Measurements from ENCODE around the genes ZEB2 and LYPD6B.

DNA sequence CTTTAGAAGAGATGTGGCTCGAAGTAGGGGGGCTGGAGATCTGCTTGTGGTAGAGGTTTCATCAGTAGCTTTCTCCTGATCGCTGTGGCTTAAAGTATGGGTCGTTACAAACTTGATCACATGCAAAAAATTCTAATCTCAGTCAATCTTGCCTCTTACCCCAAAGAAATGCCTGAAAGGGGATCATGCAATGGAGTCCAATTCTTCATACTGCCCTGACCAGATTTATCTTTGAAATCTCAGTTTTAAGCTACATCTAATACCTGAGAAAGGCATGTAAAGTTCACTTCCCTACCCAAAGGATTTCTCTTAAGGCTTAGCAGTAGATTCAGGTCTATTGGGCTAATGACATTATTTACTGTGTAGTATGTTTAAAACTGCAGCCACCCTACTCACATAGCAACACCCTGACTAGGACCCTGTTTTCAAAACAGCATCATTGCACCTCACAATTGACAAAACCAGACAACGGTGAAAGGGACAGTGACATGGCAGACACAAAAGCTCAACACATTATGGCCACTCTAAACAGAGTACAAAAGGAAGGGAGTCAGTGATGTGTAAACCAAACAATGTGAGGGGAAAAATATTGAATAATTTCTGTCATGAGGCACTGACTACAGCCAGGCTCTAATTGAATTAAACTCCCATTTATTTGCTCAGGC, 81.3 kb downstream of the ZEB2 start:
- PRO-cap, result no peak

- PRO-cap, result no peak
Measured at GRCh38 chr2:144484012-144484470, 35.9 kb downstream of the ZEB2 start.

DNA sequence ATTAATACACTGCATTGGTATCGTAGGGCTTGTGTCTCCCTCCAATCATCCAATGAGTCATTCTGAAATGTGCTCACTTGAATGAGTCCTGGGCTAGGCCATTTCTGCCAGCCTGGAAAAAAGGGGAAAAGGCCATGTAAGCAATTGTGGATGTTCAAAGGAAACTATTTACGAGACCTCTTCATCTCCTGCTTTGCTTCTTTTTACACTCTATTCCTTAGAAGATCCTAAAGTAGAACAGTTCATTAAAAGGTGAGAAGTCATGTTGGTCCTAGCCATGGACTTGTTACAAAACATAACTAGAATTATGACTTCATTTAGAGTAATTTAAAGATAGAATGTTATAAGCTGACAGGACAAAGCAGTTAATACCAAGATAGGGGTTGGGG, 18.7 kb downstream of the ZEB2 start:
- PRO-cap, result no peak

DNA sequence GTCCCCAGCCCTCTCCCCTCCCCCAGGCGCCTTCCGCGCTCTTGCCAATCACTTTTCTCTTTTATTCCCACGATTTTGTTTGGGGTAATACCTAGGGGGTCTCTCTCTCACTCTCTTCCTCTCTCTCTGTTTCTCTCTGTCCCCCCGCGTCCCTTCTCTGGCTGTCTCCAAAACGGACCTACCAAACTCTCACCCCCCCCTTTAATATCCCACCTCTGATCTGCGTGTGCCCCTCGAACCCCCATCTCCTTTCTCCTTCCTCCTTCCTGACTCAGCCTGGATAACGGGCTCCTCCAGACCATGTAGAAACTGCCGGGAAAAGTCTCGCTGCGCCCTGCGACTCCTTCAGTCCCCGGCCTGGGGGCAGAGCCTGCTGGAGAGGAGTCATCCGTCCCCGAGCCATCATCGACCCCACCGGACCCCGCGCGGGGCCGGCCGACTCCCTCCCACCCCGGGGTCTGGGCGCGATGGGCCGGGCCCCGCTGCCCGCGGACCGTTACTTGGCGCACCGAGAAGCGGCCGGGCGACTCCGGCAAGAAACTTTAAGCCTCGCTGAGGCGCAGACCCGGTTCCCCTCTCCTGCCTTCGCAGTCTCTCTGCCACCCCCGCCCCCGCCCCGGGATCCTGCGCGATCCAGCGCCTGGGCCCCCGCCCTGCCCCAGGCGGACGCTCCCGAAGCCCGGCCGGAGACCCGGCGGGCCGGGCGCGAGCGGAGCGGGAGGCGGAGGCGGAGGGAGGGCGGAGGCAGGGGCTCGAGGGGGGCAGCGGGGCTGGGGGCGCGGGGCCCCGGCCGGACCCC, 3.5 kb downstream of the ZEB2 start:
- PRO-cap, result bidirectional peak, plus-strand start at position 686 of the sequence, minus-strand start at position 598 of the sequence

DNA sequence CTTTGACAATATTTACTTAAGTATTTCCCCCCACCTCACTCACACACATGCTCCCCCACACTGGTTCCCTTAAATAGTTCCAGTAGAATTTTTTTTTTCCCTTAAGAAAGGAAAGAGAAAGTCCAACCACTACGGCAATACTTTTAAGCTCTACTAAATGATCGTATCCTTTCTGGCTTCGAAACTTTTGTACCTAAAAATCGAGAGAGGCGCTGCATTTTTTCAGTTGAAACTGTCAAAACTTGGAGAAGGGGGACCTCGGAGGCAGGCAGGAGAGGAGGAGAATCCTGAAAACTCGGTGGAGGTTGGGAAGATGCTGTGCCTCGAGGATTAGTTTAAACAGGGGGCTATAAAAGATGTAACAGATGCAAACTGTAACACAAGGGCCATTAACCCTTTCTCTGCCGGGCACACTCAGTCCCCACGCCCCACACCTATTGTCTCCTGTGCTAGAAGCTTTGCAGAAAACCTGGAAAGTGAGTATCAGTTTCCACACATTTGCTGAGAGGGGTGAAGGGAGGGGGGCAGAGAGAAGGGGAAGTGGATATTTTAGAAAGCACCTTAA, 1.7 kb downstream of the ZEB2 start:
- PRO-cap, result no peak

DNA sequence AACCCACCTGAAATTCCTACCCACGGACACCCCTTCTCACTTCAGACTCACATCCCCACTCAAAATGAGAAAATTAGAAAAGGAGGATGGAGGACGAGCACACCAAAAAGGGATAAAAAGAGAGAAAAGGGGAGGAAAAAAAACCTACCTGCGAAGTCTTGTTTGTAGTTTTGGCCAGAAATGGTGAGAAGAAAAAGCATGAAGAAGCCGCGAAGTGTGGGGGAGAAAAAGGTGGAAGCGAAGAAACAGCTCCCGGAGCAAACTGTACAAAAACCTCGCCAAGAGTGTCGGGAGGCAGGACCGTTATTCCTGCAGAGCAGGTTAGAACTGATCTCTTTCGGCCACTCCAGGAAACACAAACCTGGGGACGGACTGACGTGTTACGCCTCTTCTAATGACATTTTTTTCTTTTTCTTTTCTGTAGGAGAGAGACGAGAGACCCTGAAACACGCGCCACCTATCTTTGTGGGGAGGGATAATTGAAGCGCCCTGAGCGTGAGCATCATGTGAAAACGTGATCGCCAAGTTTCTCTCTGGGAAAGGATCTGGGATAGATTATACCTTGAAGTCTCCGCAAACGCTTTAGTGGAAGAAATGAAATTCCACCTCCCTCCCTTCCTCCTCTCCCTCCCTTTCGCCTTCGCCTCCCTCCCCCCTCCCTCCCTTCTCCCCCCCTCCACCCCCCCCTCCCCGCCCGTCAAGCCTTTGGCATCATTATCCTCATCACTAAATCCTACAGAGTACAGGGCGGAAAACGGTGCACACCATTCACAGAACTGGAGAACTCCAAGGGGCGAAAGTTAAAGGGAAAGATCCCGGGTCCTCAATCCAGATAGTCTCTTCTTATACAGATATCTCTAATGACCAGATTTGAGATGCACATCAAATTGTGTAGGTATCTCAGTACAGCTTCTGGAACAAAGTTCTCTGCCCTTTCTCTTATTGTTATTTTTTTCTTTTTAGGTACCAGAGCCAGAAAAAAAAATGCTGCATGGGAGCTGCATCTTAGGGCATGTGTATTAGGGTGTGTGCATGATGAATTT, at the start of gene ZEB2:
TSS of gene ZEB2 (minus strand) at position 329 of the 1,043 bp plus-strand sequence.
- PRO-cap, result bidirectional peak, plus-strand start at position 423 of the sequence, minus-strand start at position 317 of the sequence; bidirectional peak, plus-strand start at position 767 of the sequence, minus-strand start at position 636 of the sequence

- PRO-cap, result no peak
Measured at GRCh38 chr2:145066916-145067179, 546.9 kb upstream of the ZEB2 start.

- PRO-cap, result no peak
Measured at GRCh38 chr2:148020211-148020553, 355 bp downstream of the ORC4 start.

DNA sequence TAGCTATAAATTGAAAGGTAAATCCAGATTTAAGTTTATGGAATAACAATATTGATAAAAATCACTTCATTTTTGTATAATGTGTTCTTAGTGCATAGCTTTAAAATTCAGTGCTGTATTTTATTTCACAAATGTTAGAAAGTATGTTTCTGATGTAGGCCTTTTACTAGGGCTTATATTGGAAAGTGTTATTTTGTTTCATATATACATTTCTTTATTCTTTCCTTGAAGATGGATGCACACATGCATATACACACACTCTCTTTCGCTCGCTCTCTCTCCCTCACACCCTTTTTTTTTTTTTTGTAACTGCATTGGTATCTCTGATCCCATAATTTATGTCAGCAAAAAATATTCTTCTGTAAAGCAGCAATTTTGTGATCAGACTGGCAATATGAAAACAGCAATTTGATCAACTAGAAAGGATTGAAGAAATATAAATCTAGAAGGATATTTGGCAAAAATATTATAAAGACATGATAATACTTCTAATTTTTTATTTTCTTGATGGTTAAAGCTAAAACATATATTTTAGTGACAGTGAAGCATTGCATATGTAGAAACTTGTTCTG, 2.0 kb downstream of the MBD5 start:
- PRO-cap, result no peak

- PRO-cap, result no peak
Measured at GRCh38 chr2:148653415-148653793, 8.9 kb downstream of the EPC2 start.

GRCh38 chr2:148680264-148680927, 35.8 kb downstream of the EPC2 start:
- PRO-cap, result no peak

DNA sequence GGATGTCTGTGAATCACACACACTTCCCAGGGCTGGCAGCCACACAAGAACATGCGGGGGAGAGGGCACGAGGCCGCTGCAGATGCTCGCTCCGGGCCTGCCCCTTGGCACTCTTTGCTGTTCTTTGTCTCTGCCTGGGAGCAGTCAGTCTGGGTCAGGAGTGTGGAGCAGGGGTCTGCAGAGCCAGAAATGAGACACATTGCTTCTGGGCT, 62.6 kb upstream of the KIF5C start:
- PRO-cap, result no peak

- PRO-cap, result no peak
Measured at GRCh38 chr2:148817043-148817725, 57.8 kb upstream of the KIF5C start.

DNA sequence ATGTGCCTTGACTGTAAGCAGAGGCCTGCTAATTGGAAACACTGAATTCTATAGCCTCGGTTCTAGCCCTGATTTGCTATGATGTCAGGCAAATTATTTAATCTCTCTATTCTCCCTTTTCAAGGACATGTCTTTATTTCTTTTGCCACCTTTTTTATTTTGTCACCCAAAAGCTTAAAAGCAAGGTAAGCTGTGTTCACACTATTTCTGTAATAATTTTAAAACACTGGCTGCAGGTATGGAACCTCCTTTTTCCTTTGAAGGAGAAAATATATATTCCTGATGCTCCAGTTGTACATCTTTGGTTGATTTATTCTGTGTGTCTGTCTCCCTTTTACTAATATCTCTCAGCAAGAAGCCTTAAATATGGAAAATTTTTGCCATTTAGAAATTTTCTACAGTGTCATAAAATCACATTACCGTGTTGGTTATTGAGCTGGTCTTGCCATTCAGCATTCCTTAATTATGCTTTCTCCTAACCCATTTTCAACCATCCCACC, 47.3 kb downstream of the KIF5C start:
- PRO-cap, result no peak

DNA sequence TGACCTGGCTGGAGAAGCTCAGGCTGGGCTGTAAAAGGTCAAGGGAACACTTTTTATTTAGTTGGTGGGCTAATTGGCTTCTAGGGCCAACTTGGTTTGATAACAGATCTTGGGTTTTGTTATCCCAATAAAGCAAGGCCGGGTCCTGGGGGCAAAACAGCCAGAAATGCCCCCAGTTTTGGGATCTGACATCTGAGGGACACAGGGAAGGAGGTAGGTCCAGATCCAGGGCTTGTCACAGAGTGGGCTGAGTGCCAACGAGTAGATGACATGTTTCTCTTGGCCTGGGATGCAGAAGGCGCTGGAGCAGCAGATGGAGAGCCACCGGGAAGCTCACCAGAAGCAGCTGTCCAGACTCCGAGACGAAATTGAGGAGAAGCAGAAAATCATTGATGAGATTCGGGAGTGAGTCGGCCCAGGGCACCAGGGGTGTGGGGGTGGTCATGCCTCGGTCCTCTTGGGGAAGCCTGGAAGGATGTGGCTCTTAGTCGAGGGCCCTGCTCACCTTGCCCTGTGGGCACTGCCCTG, 40.3 kb upstream of the LYPD6B start:
- PRO-cap, result no peak

DNA sequence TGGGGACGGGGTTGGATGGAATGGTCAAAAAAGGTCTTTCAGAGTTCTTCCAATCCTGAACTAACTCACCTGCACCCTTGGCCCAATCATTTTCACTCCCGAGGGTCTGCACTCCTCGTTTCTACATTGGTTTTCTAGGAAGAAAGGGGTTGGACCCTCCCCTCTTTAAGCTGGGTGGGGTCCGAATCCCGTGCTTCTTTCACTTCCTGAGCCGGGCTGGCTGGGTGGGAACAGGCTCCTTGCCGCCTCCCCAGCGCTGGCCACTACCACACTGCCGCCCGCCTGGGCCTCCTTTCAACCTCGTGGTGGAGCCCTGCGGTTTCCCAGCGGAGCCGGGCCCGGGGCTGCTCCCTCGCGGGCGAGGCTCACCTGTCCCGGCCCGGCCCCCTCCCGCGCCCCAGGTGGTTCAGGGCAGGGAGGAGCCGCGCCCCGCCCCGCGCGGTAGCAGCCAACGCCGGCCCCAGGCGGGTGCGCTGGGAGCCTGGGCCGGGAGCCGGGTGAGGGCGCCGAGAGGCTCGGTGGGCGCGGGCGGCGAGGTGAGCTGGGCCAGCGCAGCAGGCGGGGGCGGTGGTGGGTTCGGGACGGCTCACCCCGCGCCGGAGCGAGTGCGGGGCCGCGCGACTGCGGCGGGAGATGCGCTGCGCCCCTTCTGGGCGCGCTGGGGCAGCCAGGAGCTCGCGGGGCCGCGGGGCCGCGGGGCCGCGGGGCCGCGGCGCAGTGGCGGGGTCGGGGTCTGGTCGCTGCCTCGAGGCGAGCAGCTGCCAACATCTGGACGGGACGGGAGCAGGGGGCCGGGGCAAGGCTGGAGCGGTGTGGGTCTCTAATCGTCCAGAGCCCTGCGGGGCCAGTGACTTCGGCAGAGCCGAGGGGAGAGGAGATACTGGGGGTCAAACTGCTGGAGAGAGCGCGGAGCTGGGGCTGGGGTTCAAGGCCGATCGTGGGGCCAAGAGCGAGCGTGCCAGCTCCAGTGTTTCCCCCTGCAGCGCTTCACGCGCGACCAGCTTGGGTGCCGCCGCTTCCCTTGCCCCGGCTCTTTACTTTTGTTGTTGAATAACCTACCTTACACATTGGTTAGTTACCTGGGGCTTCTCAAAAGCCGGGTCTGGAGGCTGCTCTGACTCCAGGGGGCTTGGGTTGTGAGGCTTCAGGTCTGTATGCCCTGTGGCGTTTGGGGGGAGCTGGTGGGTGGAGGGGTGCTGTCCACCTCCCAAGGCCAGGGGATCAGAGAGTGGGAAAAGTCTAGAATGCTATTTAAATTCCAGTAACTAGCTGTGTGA, at the start of gene LYPD6B:
TSS of gene LYPD6B (plus strand) at position 434 of the 1,277 bp plus-strand sequence.
- PRO-cap, result no peak

GRCh38 chr2:149437669-149437942, 107.2 kb downstream of the LYPD6 start:
- PRO-cap, result no peak

- PRO-cap, result no peak
Measured at GRCh38 chr2:150170928-150171606, 316.4 kb downstream of the RND3 start.

DNA sequence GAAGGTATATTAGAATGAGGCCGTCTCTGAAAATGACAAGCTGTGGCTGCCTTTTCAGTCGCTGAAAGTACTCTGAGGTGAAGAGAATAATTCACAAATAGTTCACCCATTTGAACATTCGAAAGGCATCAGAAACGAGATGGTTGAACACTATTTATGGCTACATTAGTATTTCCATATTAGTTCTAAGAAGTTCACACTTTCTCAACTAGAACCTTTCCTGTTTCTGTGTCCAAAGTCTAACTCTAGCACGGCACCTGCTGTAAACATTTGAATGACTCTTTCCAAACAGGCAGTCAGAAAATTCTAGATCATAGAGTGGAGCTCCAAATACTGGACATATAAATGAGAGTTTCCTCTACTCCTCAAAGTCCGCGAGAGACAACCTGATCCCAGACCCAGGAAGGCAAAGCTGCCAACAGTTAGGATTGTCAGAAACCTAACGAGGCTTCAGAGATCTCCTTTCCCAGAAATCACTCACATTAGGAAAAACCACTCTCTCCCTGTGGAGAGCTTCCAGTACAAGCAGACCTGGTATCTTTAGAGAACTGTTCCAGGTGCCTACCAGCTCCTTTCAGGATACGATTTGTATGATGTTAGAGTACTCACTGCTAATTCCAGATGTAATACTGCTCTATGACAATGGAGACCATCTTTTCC, 10.6 kb downstream of the RND3 start:
- PRO-cap, result no peak

- PRO-cap, result no peak
Measured at GRCh38 chr2:150541561-150542035, 54.1 kb upstream of the RND3 start.